Skin of body (tissue), 2 donors: ENCODE measurements around a stretch of chr6.

- RAMPAGE, long total RNA, result no peak
Observed at GRCh38 chr6:29927000-29927524, 15.3 kb upstream of the HLA-A start.

DNA sequence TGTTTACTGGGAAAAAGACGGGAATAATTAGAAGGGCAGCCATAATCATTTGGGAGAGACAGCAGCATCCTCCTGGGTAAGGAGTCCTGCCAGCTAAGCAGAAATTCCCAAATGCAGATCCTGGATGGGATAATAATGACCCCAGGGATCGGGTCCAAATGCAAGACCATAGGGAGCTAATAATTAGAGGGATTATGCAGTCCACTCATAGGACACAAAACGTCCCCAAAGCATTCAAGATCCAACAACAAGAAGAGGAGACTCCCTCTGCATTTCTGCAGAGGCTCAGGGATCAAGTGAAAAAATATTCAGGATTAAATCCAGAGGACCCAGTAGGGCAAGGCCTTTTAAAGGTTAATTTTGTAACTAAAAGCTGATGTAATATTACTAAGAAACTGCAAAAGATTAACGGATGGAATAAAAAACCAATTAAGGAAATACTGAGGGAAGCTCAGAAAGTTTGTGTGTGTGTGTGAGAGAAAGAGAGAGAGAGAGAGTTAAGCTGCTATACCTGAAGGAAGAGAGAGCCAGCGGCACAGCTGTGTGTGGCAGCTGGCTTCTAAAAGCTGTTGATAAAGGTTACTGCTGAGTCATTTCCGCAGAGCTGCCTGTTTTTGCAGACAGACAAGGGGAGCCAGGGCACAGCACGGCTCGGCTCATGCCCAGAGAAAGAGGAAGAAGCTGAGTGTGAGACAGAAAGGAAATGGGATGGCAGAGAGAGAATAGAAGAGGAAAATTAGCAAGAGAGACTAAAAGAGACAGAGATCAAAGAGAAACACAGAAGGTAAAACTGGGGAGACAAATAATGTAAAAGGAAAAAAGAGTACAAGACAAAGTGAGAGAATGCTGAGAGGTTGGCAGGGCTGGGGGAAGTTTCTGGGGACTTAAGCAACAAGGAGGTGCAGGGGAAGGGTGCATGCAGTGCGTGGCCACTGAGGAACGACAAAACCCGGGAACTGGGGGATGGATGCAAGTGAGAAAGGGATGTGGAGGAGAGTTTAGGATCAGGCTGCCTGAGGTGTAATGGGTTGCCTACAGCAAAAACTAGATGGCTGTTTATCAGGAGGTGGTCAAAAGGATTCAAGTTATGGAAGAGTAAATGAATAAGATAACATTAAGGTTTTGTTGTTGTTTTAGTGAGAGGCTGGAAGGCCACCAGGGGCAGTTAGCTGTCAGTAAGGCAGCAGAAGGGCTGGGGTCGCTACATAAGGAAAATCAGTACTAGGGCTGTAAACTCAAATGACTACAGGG, 22.5 kb downstream of the HLA-A start:
- RAMPAGE, long total RNA, result no peak

GRCh38 chr6:30122754-30123159, 9.9 kb upstream of the TRIM31 start:
- RAMPAGE, long total RNA, result no peak

DNA sequence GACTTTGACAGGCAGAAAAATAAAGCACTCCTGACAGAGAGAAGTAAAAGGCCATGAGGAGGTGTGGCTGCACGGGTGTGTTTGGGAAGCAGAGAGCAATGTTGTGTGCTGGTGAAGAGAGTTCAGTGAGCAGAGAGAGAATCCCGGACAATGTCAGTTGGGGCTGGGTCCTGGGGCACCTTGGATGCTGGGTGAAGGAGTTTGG, 7.9 kb downstream of the TRIM40 start:
- RAMPAGE, long total RNA, result no peak

- RAMPAGE, long total RNA, result no peak
Observed at GRCh38 chr6:30285910-30286544, 40.7 kb upstream of the TRIM39 start.

- RAMPAGE, long total RNA, result no peak
Observed at GRCh38 chr6:30291750-30292742, 34.7 kb upstream of the TRIM39 start.

DNA sequence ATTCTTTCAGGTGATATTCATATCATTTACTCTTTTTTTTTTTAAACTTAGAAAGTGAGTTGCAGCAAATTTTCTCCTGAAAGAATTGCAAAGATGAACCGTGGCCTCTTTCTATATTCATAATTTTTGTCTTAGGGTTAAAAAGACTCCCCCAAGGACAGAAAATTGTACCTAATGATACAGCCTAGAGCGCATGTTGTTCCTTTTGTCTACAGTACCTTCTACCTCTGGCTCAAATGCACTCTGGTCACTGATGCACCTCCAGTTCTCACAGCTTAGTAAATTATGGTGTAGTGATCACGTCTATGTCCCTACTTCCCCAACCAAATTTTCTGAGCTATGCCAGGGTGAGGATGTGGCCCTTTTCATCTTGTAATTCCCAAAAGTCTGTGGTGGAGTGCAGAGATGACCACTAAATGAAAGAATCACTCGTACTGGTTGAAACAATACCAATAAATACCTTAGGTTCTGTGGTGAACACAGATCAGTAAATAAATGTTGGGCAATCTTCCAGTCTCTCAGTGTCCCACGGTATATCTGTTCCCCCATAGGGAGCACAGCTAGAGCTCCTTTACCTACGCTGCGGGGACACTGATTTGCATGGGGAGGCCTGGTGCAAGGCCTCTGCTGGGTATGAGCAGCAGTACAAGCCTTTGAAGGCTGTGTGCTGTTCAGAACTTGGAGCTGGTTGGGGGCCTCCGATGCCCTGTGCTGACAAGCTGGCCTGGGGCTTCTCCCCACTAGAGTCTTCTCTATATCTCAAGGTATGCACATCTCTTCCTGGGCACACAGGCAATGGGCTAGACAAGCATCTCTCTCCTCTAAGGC, 20.6 kb upstream of the TRIM39 start:
- RAMPAGE, long total RNA, result no peak

DNA sequence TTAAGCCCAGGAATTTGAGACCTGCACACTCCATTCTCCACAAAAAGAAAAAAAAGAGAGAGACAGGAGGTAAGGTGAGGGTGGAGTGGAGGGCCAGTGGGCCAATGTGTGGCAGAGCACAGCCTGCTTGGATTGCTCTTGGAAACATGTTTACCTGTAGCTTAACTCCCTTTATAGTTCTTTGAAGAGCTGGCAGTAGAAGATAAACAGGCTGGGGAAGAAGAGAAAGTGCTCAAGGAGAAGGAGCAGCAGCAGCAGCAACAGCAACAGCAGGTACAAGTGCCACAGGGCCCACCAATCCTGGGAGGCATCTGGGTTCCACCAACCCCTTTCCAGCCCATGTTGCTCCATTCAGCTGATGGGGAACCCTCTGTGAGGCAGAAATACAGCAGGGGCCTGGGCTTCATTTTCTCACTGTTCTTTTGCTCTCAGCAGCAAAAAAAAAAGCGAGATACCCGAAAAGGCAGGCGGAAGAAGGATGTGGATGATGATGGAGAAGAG, 6.4 kb downstream of the ABCF1 start:
- RAMPAGE, long total RNA, result no peak

- RAMPAGE, long total RNA, result no peak
Observed at GRCh38 chr6:30583768-30584672, 12.8 kb downstream of the ABCF1 start.

GRCh38 chr6:30597122-30597904, 19.7 kb downstream of the PPP1R10 start:
- RAMPAGE, long total RNA, result no peak

DNA sequence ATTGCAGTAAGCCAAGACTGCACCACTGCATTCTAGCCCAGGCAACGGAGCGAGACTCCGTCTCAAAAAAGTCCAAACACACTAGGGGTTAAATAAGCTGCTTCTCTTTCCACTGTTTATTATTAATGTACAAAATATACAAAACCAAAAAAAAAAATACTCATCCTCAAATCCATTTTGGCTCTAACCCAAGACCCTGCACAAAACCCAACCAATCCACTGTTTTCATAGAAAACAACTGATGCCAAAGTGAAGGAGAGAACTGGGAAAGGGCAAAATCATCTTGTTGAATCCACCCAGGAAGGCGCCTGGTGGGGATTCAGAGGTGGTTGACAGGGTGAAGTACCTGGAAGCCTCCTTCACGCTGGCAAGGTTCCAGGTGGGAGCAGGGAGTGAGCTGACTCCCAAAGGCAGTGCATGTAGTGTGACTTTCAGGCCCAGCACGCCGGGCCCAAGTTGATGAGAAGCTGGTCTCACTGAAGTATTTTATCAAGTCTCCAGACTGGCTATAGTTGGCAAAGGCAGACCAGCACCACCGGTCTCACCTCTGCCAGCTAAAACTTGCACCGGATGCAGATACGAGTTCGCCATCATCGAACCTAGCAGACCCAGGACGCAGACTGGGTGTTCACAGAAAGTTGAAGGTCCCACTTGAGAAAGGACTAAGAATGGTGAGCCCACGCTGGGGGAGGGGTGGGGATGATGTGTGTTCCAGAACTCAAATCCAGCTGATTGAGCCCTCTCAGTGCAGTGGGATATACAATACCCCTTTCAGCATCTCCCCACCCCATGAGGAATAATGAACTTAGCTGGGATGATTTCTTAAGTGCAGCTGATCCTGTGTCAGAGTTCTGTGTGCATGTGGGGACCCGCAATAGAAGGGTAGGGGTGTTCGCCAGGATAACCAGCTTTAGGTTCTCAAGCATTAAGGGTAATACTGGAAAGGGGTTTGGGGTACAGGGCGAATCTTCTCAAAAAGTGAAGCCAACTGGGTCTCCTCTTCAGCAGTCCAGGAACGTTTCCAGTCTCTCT, 16.4 kb downstream of the PPP1R10 start:
- RAMPAGE, long total RNA, result no peak

- RAMPAGE, long total RNA, result no peak
Observed at GRCh38 chr6:30611327-30611971, 5.6 kb downstream of the PPP1R10 start.

- RAMPAGE, long total RNA, result no peak
Observed at GRCh38 chr6:30614467-30615336, 2.3 kb downstream of the PPP1R10 start.

DNA sequence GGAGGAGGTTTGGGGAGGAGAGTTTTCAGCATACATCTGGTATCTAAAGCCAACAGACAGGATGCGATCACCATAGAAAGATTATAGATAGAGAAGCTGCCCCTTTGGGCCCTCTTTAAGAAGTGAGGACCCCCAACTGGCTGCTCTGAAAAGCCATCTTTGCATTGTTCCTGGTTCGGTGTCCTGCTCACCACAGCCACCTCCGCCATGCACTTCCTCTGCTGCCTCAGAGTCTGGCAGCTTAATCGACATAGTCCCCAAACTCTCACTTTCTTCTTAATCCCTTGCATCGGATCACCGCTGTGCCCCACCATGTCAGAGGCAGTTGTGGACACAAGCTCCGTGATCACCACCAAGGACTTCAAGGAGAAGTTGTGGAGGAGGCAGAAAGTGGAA, 6.6 kb downstream of the ATAT1 start:
- RAMPAGE, long total RNA, result no peak

DNA sequence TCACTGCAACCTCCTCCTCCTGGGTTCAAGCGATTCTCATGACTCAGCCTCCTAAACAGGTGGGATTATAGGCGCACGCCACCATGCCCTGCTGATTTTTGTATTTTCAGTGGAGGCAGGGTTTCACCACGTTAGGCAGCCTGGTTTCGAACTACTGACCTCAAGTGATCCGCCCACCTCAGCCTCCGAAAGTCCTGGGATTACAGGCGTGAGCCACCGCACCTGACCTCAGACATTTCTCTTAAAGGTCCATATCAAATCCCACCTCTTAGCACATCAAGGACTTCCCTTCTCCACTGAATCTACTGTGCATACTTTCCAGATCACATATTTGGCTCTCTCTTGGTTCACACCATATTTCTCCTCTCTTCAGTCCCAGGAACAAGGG, 12.0 kb downstream of the C6orf136 start:
- RAMPAGE, long total RNA, result no peak

DNA sequence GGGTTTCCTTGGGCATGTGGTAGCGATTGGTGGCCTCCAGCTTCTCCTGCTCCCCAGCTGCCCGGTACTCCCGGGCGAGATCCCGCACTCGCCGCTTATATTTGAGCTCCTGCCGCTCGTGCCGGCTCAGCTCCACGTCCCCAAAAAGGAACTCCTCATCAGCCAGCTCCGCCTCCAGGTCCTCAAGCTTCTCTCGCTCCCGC, 7.4 kb downstream of the DHX16 start:
- RAMPAGE, long total RNA, result no peak

GRCh38 chr6:30682132-30683301, 3.9 kb downstream of the PPP1R18 start:
- RAMPAGE, long total RNA, result no peak

DNA sequence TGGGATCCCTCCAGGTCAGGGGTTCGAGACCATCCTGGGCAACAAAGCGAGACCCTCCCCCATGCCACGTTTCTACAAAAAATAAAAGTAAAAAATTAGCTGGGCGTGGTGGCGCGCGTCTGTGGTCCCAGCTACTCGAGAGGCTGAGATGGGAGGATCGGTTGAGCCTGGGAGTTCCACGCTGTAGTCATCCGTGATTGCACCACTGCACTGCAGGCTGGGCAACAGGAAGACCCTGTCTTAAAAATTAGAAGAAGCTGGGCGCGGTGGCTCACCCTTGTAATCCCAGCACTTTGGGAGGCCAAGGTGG, 1.7 kb downstream of the TUBB start:
- RAMPAGE, long total RNA, result no peak

GRCh38 chr6:30885983-30886851, 1.9 kb downstream of the DDR1 start:
- RAMPAGE, long total RNA, result no peak

DNA sequence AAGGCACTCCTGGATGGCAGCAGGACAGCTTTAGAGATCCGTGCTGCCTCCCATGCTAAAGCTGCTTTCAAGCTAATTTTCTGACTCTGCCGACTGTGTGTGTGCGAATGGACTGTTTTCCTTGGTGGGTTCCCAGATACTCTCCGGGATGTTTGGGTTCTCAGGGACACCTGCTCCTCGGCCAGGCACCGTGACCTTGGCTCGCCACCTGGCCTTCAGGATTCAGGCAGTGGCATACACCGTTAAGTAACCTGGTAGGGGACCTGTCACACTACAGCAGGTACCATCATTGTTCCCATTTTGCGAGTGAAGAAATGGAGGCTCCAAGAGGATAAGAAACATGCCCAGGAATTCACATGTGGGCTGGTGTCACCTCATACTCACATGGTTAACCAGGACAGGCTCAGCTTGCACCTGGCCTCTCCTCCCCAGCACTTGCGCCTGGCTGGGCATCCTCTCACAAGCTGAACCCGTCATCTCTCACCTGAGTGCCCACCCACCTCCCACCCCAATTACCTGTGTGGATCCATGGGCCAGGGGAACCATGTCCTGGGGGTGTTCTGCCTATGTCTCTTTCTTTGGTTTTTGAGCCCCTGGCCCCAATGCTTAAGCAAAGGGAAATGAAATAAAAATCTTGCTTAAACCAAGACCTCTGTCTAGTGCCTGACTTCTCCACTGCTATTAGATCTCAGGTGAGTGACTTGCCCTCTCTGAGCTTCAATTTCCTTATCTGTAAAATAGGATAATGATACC, 1.5 kb downstream of the SFTA2 start:
- RAMPAGE, long total RNA, result no peak